ENCODE measurements around the gene CHAMP1.

GRCh38 chr13:113736090-113736859, 22.8 kb upstream of the TMEM255B start:
- PRO-cap, 3 experiments = no peak in any of the 3 experiments
- RAMPAGE, long total RNA, 2 experiments = no peak in any of the 2 experiments
- RRBS = 96% methylated on average over 2 of the region's 18 CpGs

DNA sequence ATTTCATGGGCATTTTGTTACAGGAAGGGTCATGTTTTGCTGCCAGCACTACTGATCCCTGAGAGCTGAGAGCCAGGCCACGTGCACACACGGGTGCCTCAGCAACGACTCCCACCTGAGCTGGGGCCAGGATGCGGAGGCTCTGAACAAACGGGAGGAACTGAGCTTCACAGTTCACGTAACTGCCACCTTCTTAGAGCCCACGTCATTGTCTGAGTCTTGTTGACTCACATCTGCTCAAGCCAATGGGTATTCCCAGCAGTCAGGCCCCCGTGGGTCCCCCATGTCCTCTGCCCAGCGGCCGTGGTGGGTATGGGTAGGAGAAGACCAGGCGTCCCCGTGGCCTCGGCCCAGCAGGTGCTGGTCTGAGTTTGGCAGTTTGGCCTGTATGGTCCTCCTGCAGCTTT, 16.4 kb upstream of the TMEM255B start:
- PRO-cap, 3 experiments = no peak in any of the 3 experiments
- RAMPAGE, long total RNA, 2 experiments = no peak in any of the 2 experiments
- RRBS = no CpG with 5 or more reads among the region's 13 CpGs

GRCh38 chr13:113759615-113760205, 684 bp downstream of the TMEM255B start:
- PRO-cap, 3 experiments = no peak in any of the 3 experiments
- RAMPAGE, long total RNA, 2 experiments = start-site peak on the minus strand in 1 of 2 experiments, at chr13:113759858-113759930 at its widest, 5 reads per replicate
- RRBS = 3% methylated on average over 11 of the region's 27 CpGs

DNA sequence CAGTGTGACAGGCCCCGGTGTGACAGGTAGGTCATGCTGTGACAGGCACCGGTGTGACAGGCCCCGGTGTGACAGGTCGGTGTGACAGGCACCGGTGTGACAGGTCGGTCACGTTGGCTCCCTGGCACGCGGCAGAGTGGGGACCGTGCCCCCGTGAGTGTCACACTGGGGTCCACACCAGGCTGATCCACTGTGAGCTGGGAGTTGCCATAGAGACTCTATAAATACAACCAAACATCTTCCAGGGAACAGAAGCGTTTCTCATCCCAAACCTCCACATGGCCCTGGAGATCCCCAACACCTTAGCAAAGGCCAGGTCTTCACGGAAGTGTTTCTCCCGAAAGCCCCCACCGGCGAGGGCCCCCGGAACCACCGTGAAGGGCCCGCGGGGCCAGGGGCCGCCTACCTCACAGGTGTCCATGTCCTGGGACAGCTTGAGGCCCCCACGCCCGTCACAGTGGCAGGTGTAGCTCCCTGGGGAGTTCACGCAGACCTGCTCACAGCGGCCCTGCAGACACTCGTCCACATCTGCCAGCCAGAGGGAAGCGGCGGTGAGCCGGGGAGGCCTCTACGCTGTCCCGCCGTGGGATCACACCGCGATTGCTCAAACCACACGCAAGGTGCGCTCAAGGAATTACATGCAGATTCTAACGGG, 29.6 kb downstream of the GAS6 start:
- PRO-cap, 3 experiments = no peak in any of the 3 experiments
- RAMPAGE, long total RNA, 2 experiments = start-site peak on the plus strand in 1 of 2 experiments, centred at position 539 of the sequence, 18 reads per replicate
- RRBS = no CpG with 5 or more reads among the region's 37 CpGs

GRCh38 chr13:113843743-113844707, 19.9 kb downstream of the GAS6 start:
- PRO-cap, 3 experiments = peak in 1 of 3 experiments; most common plus-strand start chr13:113844329 (in 1); most common minus-strand start chr13:113844173 (in 1)
- RAMPAGE, long total RNA, 2 experiments = no peak in any of the 2 experiments
- RRBS = no CpG with 5 or more reads among the region's 31 CpGs

GRCh38 chr13:113860376-113860477, 3.6 kb downstream of the GAS6 start:
- PRO-cap, 3 experiments = no peak in any of the 3 experiments
- RAMPAGE, long total RNA, 2 experiments = no peak in any of the 2 experiments
- RRBS = 100% methylated on average over 1 of the region's 2 CpGs

DNA sequence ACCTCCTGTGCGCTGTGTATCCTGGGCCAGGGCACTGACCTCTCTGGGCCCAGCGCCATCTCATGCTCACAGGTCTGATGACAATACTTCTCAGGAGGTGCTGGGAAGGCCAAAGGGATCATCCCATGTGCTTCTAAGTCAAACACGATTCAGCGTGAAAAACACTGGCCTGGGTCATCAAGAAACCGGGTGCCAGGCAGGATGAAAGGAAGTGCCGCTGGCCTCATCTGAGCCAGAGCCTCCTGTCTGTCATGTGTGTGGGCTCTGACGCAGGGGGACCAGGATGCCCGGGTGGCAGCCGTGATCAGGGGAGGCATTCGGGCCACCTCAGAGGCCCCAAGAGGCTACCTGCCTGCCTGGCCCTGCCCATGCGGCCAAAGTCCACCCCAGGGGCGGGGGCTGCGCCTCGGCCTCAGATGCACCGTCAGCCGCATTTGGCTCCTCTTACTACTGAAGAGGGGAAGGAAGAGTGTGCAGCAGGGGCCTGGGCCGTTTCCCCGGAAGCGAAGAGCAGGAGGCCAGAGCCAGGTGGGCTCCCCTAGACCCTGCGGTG, 34.1 kb downstream of the C13orf46 start:
- PRO-cap, 3 experiments = no peak in any of the 3 experiments
- RAMPAGE, long total RNA, 2 experiments = no peak in any of the 2 experiments
- RRBS = no CpG with 5 or more reads among the region's 20 CpGs

GRCh38 chr13:113970665-113971329, 3.1 kb downstream of the C13orf46 start:
- PRO-cap, 3 experiments = no peak in any of the 3 experiments
- RAMPAGE, long total RNA, 2 experiments = no peak in any of the 2 experiments
- RRBS = 86% methylated on average over 4 of the region's 19 CpGs

DNA sequence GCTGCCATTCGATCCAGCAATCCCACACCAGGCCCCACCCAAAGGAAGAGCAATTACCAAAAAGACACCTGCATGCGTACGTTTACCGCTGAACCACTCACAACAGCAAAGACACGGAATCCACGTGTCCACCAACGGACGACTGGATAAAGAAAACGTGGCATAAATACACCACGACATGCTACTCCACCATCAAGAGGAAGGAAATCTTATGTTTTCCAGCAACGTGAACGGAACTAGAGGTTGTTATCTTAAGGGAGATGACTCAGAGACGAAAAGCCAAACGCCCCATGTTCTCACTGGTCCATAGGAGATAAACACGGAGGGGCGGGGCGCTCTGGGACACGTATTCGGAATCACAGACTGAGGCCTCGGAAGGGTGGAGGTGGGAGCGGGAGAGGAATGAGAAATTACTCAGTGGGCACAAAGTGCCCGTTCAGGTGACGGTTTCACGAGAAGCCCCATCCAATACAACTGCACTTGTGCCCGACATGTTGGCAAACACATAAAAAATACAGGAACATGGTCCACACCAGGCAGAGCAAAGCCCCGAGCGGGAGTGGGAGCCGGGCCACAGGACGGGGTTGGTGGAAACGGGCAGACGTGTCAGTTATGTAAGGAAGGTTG, 31.0 kb upstream of the C13orf46 start:
- PRO-cap, 3 experiments = no peak in any of the 3 experiments
- RAMPAGE, long total RNA, 2 experiments = no peak in any of the 2 experiments
- RRBS = no CpG with 5 or more reads among the region's 31 CpGs

GRCh38 chr13:114063415-114063914, 69.0 kb downstream of the RASA3 start:
- PRO-cap, 3 experiments = no peak in any of the 3 experiments
- RAMPAGE, long total RNA, 2 experiments = no peak in any of the 2 experiments
- RRBS = no CpG with 5 or more reads among the region's 12 CpGs

- PRO-cap, 3 experiments = no peak in any of the 3 experiments
- RAMPAGE, long total RNA, 2 experiments = no peak in any of the 2 experiments
- RRBS = no CpG with 5 or more reads among the region's 9 CpGs
These were observed 54.6 kb downstream of the RASA3 start for GRCh38 chr13:114077874-114078192.

- PRO-cap, 3 experiments = no peak in any of the 3 experiments
- RAMPAGE, long total RNA, 2 experiments = no peak in any of the 2 experiments
- RRBS = no CpG with 5 or more reads among the region's 3 CpGs
These were observed 43.5 kb downstream of the RASA3 start for GRCh38 chr13:114089057-114089256.

- PRO-cap, 3 experiments = no peak in any of the 3 experiments
- RAMPAGE, long total RNA, 2 experiments = no peak in any of the 2 experiments
- RRBS = 96% methylated on average over 7 of the region's 27 CpGs
These were observed 22.8 kb downstream of the RASA3 start for GRCh38 chr13:114109538-114110107.

- PRO-cap, 3 experiments = no peak in any of the 3 experiments
- RAMPAGE, long total RNA, 2 experiments = no peak in any of the 2 experiments
- RRBS = no CpG with 5 or more reads among the region's 29 CpGs
These were observed 18.5 kb downstream of the RASA3 start for GRCh38 chr13:114113872-114114427.

- PRO-cap, 3 experiments = peak in 1 of 3 experiments; most common minus-strand start chr13:114125046 (in 1)
- RAMPAGE, long total RNA, 2 experiments = no peak in any of the 2 experiments
- RRBS = no CpG with 5 or more reads among the region's 24 CpGs
These were observed 7.4 kb downstream of the RASA3 start for GRCh38 chr13:114124933-114125604.

DNA sequence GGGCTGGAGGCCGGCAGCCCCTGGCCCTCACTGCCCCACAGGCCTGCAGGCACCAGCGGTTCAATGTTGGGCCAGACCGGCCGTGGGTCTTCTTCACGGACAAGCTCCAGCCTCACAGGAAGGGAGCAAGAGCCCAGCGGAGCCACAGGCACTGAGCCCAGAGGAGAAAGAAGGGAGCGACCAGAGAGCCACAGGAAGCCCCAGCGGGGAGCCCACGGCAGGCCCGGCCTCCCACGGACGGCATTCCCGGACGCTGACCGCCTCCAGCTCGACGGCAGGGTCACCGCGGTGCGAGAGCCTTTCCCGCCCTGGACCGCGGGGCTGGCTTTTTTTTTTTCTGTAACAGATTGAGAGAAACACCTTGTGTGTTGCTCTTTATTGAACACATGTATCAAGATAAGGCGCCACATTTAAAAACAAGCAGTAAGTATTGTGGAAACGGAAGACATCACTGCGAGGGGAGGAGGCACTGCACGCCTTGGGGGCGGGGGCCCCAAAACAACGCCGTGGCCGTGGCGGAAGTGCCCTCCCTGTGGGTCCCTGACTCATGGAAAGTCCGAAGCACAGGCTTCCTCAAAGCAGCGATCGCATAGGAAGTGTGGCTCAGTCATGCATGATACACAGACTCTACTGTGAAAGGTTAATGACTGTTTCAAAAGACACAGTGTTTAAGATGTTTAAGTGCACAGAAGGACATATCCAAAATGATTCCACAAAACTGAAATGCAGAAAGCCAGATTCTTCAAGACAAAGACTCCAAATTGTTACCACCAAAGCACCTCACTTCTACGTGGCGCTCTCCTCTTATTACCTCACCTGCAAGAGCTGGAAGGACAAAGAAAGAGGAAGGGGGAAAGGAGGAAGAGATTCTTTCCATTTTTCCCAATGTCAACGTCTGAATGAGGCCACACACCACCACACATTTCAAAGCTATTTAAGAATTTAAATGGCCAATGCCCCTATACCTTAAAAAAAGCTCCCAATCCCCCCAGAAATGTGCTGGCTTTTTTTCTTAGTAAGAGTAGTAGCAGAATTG, 3.5 kb downstream of the RASA3 start:
- PRO-cap, 3 experiments = peak in 3 of 3 experiments; most common plus-strand start position 601 of the sequence (in 3); most common minus-strand start position 450 of the sequence (in 1)
- RAMPAGE, long total RNA, 2 experiments = no peak in any of the 2 experiments
- RRBS = 58% methylated on average over 3 of the region's 38 CpGs

GRCh38 chr13:114130624-114131749, 1.4 kb downstream of the RASA3 start:
- PRO-cap, 3 experiments = peak in 3 of 3 experiments; most common plus-strand start chr13:114131496 (in 3); most common minus-strand start chr13:114131346 (in 1)
- RAMPAGE, long total RNA, 2 experiments = no peak in any of the 2 experiments
- RRBS = 0% methylated on average over 3 of the region's 53 CpGs

DNA sequence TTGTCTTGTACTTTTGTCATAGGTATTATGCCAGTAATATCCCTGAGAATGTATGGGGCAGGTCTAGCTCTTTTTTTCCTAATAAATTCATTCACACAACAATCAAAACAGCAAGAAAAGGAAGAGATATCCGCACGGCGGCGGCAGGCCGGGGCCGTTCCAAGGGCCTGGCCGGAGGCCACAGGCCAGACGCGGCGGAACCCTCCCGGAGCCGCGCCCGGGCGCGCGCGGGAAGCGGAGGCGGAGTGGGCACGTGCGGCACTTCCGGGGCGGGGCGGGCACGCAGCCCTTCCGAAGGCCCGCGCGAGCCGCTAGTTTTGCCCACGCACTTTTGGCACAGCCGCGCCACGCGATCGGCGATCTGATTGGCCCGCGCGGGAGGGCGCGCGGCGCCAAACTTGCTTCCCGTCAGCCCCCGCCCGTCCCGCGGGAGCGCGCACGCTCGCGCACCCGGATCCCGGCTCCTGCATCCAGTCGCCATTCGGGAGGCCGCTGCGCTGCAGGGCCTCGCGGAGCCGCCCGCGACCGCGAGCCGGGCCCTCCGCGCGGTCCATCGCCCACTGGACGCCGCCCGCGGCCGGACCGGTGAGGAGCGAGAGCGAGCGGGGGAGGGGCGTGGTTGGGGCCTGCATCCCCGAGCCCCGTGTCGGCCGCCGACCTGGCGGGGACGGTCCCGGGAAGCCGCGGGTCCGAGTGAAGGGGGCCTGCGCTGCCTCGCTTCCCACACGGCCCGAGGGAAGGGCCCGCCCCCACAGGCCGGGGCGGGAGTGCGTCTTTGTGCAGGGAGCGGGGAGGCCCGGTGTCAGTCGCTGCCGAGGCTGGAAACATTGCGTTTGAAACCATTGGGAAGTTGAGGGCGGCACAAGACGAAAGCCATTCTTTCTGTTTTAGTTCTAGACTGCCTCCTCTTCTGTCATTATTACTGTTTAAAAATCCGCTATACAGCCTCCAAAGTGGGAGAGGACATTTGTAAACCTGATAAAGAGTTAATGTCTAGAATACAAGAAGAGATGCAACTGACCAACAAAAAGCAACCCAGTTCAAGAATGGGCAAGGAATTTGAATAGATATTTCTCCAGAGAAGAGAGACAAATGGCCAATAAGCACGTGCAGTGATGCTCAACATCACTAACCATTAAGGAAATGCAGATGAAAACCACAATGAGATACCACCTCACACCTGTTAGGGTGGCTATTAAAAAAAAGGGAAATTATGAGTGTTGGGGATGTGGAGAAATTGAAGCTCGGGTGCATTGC, at the start of gene CHAMP1:
TSS of gene CHAMP1 (plus strand) at position 445 of the 1,257 bp plus-strand sequence.
- PRO-cap, 3 experiments = peak in 3 of 3 experiments; most common plus-strand start position 473 of the sequence (in 3); most common minus-strand start position 173 of the sequence (in 1)
- RAMPAGE, long total RNA, 2 experiments = no peak in any of the 2 experiments
- RRBS = 1% methylated on average over 51 of the region's 112 CpGs

Measured in testis (tissue), 5 donors.